Thoracic aorta endothelial cell (primary cell): ENCODE data around the gene RPH3AL.

GRCh38 chr17:234136-235379 is 53.1 kb upstream of the DOC2B start:
- CAGE, long polyA plus RNA, result no peak

DNA sequence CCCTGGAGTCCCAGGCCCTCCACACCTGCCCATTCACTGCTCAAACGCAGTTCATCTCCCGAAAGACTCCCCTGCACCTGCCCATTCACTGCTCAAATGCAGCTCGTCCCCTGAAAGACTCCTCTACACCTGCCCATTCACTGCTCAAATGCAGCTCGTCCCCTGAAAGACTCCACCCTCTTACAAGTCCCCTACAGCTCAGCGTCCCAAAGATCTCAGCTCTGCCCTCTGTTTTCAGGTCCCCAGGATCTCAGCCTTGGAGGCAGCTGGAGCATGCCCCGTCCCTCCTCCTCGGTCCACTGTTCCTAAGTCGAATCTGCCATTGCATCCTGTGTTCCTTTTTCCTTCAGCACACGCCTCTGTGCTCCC is 41.7 kb downstream of the RPH3AL start:
- CAGE, long polyA plus RNA, result no peak

DNA sequence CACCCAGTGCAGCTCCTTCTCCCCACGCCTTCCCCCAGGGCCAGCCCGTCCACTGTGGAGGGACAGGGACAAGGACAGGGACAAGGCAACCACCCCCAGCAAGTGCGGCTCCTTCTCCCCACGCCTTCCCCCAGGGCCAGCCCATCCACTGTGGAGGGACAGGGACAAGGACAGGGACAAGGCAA is 18.1 kb downstream of the RPH3AL start:
- CAGE, long polyA plus RNA, result no peak

DNA sequence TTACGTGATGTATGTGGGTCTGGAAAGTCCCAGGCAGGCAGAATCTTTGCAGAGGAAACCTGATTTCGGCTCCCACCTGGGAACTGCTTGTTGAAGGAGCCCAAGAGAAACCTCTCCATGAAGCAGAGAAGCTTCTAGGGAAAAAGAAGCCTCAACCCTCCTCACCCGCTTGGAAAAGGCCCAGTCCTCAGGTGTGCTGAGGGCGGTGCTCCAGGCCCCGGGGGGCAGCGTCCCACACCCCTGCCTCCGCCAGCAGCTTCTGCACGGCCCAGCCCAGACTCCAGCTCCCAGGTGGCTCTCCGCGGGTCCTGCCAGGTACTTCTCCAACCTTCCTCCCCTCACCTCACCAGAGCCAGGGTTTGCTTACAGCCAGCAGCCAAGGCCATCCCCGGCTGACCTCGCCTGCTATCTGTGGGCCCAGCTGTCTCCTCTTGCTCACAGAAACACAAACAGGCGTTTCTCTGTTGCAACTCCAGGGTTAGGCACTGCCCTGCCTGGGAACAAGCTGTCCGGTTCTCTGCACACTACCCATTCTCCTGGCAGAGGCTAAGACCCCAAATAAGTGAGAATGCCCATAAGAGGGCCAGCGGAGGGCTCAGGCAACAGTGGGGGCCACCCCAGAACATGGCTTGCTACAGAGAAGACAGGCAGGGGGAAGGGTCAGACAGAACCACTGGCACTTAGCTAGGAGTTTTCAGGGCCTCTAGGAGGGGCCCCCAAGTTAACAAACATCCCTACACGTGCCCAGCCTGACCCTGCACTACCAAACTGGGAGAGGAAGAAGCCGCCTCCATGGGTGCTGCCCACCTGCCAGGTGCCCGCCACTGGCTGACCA is 13.7 kb downstream of the RPH3AL start:
- CAGE, long polyA plus RNA, result no peak

GRCh38 chr17:352110-353031 is at the start of gene RPH3AL:
Gene RPH3AL, minus strand, starts transcription at chr17:352807.
- CAGE, long polyA plus RNA, result no peak

DNA sequence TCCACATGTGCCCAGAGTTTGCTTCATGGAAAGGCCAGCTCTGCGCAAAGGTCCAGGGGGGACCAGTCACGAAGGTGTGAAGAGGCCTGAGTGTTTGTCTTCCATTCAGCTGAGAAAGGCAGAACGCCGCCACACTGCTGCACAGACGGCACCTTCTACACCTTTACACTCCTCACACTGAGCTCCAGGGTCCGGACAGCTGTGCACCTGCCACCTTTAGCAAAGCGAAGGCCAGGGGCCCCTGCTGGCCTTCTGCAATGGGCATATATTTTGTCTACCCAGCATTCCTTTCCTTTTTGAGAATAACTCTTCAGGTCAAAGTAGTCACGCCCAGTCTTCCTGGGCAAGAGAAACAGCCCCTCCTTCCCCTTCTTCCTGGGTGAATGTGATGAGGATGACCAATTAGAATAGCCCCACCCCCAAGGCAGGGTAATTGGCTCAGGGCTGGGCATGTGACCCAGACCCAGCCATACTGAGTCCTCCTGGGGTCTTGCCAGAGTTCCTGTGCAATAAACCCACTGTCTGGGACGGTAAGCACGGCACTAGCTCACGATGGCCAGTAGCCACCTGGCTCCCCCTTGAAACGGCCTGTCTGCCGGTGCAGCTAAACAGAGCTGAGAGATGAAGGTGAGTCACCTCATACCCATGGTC is 2.4 kb upstream of the RPH3AL start:
- CAGE, long polyA plus RNA, result no peak

- CAGE, long polyA plus RNA, result no peak
Observed at GRCh38 chr17:377383-377931, 24.9 kb upstream of the RPH3AL start.

DNA sequence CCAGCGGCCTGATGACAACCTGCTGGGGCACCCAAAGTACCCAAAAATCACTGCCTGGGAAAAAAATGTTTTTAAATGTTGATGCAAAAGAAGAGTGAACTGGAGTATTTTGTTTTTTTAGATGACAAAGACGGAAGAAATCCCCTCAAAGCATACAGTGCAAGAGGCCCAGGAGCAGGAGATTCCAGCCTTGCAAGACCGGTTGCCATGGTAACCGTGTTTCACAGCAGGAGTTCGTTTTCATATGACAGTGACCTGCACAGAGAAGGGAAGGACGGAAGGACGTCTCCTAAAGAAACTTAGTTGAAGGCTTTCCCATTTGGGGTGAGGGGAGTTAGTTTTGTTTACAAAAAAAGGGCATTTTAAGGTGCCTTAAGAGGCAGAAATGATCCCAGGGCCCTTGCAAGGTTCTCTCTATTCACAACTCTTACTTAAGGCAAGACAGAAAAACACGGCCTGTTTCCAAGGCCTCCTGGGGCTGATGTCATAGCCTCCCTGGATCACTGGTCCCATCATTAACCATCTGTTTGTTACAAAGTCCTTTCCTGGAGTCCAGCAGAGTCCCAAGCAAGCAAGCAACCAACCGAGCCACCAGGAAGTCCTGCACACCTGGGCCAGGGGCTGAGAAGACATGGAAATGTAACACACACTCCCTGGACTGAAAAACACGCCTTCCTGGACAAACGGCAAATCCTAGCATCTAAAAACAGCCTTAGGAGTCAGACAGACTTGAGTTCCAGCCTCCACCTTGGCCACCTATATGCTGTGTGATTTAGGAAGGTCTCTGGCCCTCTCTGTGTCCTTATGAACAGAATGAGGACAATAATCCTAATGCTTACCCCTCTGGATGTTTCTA is 27.3 kb upstream of the C17orf97 start:
- CAGE, long polyA plus RNA, result no peak

- CAGE, long polyA plus RNA, result no peak
Observed at GRCh38 chr17:560654-560947, 150.5 kb downstream of the C17orf97 start.

DNA sequence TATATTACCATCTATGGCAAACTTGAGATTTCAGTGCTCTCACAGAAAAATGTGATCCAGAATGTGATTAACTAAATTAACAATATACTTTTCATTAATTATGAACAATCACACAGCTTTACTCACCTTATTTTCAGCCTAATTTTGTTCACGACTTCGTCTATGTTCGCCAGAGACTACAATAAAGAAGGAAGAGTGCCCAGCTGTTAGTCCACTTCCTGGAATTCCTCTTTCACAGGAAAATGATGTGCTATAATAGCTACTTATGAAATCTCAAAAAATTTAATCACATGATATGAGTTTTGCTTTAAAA is 15.5 kb downstream of the VPS53 start:
- CAGE, long polyA plus RNA, result no peak

DNA sequence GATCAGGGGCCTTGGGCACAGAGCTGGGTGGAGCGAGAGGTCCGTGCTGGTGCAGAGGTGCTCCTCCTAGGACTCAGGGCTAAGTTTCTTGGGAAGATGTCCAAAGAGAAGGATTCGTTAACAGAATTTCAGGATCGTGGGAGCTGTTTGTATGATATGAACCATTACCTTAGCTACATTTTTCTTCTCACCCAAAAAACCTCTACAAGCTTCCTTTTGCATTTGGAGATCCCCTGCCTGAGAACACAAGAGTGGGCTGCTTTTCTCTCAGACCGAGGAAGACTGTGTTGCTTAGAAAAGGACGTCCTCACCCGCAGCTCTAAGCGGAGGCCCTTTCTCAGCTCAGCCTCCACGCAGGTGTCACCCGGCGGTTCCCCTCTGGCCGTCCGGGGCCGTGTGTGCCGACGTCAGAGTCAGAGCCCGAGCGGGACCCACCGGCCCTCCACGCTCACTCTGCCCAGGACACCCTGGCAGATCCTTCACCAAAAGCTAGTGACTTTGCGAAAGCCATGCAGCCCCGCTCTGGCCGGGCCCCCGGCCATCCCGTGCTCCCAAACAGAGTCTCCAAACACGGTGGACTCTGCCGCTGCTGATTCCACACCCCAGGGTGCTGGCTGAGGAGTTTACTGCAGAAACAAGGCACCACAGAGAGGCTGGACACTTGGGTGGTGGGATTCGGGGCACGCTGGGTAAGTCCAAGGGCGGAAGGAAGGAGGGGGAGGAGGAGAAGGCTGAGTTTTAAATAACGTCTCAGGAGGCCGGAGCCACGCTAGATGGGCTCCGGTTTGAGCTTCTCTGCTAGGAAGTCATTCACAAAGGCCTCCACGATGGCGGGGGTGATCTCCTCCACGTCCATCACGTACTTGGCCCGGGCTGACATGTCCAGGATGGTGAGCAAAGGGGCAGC is 18.3 kb downstream of the MRM3 start:
- CAGE, long polyA plus RNA, result no peak

DNA sequence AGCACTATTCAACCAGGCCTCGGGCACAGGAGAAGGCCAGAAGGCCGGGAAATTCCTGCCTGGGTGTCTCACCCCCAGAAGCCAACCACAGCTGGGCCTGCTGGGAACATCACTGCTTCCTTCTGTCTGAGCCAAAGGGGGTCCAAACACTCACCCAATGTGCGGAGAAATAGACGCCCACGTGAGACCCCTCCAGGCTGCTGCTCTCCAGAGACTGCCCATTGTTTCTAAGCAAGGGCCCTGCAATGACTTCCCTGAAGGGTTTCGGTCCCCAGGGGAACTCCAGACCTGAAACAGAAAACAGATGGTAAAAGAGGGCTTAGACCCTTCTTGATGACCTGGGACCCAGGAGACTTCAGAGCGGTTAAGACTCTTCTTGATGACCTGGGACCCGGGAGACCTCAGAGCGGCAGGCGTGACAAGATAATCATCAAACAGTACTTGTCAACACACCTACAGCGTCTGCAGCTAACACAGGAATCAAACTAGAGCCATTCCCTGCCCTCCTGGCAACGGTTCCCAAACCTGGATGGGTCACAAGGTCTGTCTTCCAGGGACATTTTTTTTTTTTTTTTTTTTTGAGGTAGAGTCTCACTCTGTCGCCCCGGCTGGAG is 41.4 kb downstream of the MRM3 start:
- CAGE, long polyA plus RNA, result no peak

- CAGE, long polyA plus RNA, result no peak
Observed at GRCh38 chr17:835459-835863, 53.3 kb downstream of the MRM3 start.

DNA sequence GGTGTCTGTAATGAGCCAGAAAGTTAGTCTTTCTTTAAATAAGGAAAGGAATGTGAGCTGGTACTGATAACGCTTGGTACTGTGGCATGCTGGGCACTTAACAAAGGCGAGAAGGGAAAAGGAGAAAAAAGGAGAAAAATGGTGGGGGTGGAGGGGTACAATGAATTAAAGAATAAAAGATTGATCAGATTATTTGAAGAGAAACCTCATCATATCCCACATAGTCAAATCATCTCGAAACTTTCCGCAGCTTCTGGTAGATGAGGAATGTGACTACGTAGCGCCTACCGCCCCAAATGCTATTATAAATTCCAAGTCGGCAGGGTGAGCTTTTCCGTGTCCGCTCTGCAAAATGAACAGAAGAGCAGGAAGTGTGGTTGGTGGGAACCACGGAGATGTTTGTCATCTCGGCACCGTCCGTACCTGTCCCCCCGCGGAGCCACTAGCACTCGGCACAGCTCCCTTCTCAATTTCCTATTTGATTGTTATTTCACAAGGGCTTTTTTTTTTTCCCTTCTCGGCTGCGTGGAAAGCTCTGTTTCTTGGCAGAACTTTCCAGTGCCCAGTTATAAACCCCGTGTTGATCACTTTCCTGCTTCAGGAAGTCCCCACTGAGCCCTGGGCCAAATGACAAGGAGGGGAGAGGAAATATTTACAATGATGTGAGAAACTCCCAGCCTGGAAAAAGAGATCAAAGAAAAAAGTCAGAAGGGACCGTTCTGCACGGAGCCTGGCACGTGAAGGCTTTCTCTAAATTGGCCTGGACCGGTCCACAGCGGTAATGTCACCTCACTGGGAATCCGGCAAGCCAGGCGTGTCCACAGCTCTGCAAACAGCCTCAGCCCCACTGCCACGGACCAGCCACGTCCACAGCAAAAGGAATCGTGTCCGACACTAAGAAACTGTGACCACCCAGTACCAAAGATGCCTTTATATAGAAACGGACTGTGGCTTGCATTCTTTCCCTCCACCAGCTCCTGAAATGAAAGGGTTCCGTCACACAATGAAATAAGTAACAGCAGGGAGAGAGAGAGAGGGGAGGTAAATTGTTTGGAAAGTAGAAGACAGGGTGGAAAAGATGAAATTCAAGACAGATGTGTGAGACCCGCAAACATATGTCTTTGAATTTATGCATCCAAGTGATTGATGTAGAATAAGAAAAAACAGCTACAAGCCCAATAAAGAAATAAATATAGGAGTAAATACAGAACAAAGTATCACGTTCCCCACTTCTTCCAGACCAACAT is 65.0 kb downstream of the MRM3 start:
- CAGE, long polyA plus RNA, result no peak

GRCh38 chr17:921019-921532 is 58.5 kb downstream of the NXN start:
- CAGE, long polyA plus RNA, result no peak

- CAGE, long polyA plus RNA, result no peak
Observed at GRCh38 chr17:927335-928196, 52.0 kb downstream of the NXN start.

GRCh38 chr17:948627-948823 is 31.1 kb downstream of the NXN start:
- CAGE, long polyA plus RNA, result no peak

DNA sequence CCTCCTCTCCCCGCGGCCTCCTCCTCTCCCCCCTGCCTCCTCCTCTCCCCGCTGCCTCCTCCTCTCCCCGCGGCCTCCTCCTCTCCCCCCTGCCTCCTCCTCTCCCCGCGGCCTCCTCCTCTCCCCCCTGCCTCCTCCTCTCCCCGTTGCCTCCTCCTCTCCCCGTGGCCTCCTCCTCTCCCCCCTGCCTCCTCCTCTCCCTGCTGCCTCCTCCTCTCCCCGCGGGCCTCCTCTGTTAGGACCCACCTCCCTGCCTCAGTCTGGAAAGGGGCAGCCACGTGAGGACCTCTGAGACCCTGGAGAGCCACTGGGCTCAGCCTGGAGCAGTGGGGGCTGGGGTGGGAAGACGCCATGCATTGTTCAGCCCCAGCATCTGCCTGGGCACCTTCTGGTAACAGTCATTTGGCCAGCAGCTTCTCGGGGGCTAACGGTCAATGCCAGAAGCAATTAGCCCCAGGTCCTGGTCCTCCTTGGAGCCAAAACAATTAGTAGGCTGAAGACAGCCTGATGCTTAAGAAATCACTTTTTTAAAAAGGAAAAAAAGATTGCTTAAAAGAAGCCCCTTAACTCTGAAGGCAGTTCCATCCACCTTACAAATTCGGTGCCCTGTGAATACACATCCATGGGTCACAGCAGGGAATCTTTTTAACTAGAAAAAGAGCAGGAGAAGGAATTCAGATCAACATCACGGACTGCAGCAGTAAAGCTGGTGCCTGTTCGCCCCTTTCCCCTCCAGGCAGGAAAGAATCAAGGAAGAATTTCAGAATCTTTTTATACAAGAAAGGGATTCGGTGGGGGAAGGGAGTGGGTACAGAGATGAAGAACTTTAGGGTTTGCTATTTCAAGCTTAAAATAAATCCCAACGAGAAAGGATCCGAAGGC is 29.8 kb downstream of the NXN start:
- CAGE, long polyA plus RNA, result no peak

GRCh38 chr17:969707-970369 is 9.7 kb downstream of the NXN start:
- CAGE, long polyA plus RNA, result no peak

- CAGE, long polyA plus RNA, result no peak
Observed at GRCh38 chr17:1001623-1002289, 4.8 kb downstream of the TIMM22 start.